Mammary epithelial cell (primary cell): ENCODE measurements around the gene TSC22D2.

- CAGE, long polyA plus RNA: no peak
- RRBS: no CpG with 5 or more reads among the region's 5 CpGs
Observed at GRCh38 chr3:150254303-150254890, 153.7 kb upstream of the TSC22D2 start.

DNA sequence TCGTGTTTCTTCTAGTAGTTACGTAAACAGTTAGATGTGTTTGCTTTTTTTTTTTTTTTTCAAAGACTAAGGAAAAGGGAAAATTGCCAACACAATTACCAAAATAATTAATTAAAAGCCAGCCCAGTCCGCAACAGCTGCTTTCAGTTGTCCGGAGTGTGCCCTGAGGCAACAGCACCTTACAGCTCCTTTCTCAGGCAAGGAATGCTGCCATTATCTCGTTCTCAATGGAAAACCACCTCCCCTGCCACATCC lies 129.2 kb upstream of the TSC22D2 start:
- CAGE, long polyA plus RNA: no peak
- RRBS: no CpG with 5 or more reads among the region's 5 CpGs

GRCh38 chr3:150407007-150407589 lies 1.0 kb upstream of the TSC22D2 start:
- CAGE, long polyA plus RNA: no peak
- RRBS: no CpG with 5 or more reads among the region's 10 CpGs

- CAGE, long polyA plus RNA: no peak
- RRBS: no CpG with 5 or more reads among the region's 41 CpGs
Observed at GRCh38 chr3:150407590-150408443, at the start of gene TSC22D2. TSC22D2 (plus strand) TSS chr3:150408298.

GRCh38 chr3:150433781-150434430 lies 25.8 kb downstream of the TSC22D2 start:
- CAGE, long polyA plus RNA: no peak
- RRBS: no CpG with 5 or more reads among the region's 8 CpGs

GRCh38 chr3:150520409-150520819 lies 25.9 kb downstream of the SERP1 start:
- CAGE, long polyA plus RNA: no peak
- RRBS: 98% methylated on average over 5 of the region's 24 CpGs

GRCh38 chr3:150545183-150545934 lies 937 bp downstream of the SERP1 start:
- CAGE, long polyA plus RNA: no peak
- RRBS: no CpG with 5 or more reads among the region's 21 CpGs

GRCh38 chr3:150547363-150547633 lies 711 bp downstream of the EIF2A start:
- CAGE, long polyA plus RNA: no peak
- RRBS: no CpG with 5 or more reads among the region's 2 CpGs

DNA sequence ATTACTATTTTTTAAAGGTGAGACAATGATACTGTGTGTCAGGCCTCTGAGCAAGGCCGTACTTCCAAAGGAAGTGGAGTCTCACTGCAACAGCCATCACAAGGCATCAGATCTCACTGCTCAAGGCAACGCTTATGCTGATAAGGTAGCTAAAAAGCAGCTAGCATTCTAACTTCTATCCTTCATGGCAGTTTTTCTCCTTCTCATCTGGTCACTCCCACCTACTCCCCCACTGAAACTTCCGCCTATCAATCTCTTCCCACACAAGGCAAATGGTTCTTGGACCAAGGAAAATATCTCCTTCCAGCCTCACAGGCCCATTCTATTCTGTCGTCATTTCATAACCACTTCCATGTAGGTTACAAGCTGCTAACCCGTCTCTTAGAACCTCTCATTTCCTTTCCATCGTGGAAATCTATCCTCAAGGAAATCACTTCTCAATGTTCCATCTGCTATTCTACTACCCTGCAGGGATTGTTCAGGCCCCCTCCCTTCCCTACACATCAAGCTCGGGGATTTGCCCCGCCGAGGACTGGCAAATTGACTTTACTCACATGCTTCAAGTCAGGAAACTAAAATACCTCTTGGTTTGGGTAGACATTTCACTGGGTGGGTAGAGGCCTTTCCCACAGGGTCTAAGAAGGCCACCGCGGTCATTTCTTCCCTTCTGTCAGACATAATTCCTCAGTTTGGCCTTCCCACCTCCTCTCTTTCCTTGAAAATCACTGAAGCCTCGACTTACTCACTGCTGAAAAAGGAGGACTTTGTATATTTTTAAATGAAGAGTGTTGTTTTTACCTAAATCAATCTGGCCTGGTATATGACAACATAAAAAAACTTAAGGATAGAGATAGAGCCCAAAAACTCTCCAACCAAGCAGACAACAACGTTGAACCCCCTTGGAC lies 2.1 kb upstream of the SELENOT start:
- CAGE, long polyA plus RNA: no peak
- RRBS: no CpG with 5 or more reads among the region's 13 CpGs

DNA sequence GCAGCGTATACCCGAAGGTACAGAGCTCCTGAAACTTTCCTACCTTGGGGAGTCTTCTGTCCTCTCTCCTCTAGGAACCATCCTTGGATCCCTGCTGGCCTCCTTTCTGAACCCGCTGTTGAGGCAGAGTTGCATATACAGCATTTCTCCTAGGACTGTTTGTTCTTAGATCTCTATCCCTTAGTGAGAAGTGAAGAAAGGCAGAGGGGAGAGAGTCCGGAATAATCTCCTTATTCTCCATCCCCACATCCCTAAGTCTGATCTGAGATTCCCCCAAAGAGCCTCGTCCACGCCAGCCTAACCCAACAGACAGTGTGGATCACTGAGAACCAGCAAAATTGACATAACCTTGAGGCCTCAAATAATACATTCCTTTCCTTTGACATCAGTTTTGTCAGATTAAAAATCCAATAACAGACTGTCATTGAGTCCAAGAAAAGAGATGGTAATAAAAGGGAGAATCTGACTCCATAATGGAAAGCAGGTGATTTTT lies 7.6 kb upstream of the SIAH2 start:
- CAGE, long polyA plus RNA: no peak
- RRBS: no CpG with 5 or more reads among the region's 6 CpGs

- CAGE, long polyA plus RNA: no peak
- RRBS: no CpG with 5 or more reads among the region's 10 CpGs
Observed at GRCh38 chr3:150773753-150774081, 10.7 kb upstream of the SIAH2 start.

DNA sequence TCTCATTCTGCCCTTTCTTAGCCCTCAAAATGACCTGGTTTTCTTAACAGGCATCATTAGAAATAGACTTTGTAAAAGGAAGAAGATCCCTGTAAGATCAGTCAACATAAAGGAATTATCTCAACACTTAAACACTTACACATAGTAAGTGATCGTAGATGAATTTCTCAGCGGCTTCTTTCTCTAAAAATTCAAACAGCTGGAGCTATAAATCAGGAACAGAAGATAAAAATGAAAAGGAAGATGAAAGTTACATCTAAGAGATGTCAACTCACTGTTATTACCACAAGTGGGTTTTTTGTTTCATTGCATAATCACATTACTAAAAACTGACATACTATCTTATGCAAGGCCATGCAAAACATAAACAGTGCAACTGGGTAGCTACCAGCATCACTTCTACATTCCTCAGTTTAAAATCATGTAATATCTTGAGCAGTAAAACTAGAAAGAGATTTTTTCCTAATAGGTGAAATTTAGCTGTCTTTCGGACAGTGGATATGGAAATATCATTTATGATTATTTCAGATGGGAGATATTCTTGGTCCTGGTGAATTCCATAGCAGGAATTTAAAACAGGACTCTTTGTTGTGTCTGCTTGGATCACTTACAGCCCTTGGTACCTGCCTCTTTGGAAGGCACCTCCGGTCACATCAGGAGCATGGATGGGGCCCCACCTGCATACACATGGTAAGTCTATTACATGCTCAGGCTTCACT lies 14.9 kb downstream of the MINDY4B start:
- CAGE, long polyA plus RNA: no peak
- RRBS: no CpG with 5 or more reads among the region's 4 CpGs

- CAGE, long polyA plus RNA: no peak
- RRBS: 7% methylated on average over 36 of the region's 85 CpGs
Observed at GRCh38 chr3:151086500-151087638, 1.4 kb downstream of the MED12L start.

- CAGE, long polyA plus RNA: no peak
- RRBS: no CpG with 5 or more reads among the region's 5 CpGs
Observed at GRCh38 chr3:151183354-151183836, 19.6 kb downstream of the GPR171 start.

GRCh38 chr3:151531235-151531640 lies 70.4 kb upstream of the IGSF10 start:
- CAGE, long polyA plus RNA: no peak

GRCh38 chr3:151927944-151928423 lies 54.5 kb downstream of the SUCNR1 start:
- CAGE, long polyA plus RNA: no peak
- RRBS: no CpG with 5 or more reads among the region's 43 CpGs

DNA sequence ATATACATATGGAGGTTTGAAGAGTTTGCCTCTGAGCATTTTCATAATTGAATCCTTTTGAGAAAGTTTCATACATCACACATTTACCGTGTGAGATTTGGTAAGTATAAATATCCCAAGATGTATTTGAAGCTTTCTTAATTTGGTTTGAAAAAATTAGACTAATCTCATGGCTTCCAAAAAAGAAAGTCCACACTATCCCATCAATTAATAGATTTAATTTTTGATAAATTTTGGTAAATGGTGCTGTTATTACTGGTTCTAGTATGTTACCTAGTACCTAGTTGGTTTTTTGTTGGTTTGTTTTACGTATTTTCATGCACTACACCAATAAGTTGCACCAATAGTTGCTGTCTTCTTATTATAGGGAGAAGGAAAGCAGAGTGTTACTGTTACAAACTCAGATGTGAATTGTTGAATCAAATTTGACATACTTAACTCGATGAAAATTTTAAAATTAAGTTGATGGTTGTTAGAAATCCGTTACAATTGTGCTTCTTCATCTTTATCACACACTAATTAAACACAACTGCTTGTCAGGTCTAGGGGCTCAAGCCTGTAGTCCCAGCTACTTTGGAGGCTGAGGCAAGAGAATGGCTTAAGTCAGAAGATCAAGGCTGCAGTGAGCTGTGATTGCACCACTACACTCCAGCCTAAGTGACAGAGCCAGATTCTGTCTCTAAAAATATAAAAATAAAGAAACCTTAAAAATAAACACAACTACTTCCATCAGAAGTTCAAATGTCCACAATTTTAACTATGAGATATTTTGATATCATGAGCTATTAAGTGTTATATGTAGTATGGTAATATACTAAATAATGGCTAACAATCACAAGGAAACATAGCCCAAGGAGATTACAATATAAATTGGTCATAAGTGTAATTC lies 23.1 kb upstream of the MBNL1 start:
- CAGE, long polyA plus RNA: no peak
- RRBS: no CpG with 5 or more reads among the region's 4 CpGs

- CAGE, long polyA plus RNA: no peak
- RRBS: no CpG with 5 or more reads among the region's 2 CpGs
Observed at GRCh38 chr3:152253998-152254515, 14.7 kb upstream of the MBNL1 start.

GRCh38 chr3:152272611-152273404 lies 4.1 kb downstream of the MBNL1 start:
- CAGE, long polyA plus RNA: no peak
- RRBS: no CpG with 5 or more reads among the region's 7 CpGs

DNA sequence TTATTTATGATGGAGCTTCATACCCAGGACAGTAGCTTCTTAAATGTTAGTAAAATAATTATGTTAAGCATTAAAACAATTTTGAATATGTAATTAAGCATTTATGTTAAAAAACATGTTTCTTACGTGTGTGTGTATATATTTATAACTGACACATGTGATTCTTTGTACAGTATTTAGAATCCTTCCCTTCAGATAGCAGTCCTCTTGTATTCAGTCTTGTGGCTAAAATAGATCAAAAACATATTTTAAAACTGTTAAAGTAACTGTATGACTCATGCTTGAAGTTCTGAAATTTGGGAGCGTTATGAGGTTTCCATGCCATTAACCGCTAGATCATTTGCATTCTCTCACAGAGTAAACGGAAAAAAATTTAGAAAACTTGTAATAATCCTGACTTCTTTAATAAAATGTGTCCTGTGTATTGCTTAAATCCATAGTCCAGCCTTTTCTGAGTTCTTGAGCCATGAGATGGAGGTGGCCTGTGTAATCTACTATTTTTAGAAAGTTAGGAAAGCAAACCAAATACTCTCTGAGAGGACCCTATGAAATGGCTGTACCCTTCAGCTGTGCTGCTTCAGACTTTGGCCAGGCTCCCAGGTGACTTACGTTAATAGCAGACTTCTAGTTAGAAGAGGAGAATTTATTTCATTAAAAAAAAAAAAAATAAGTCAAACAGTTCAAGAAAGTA lies 33.8 kb downstream of the MBNL1 start:
- CAGE, long polyA plus RNA: no peak
- RRBS: no CpG with 5 or more reads among the region's 5 CpGs